T47D (cell line): ENCODE measurements around a stretch of chr1.

DNA sequence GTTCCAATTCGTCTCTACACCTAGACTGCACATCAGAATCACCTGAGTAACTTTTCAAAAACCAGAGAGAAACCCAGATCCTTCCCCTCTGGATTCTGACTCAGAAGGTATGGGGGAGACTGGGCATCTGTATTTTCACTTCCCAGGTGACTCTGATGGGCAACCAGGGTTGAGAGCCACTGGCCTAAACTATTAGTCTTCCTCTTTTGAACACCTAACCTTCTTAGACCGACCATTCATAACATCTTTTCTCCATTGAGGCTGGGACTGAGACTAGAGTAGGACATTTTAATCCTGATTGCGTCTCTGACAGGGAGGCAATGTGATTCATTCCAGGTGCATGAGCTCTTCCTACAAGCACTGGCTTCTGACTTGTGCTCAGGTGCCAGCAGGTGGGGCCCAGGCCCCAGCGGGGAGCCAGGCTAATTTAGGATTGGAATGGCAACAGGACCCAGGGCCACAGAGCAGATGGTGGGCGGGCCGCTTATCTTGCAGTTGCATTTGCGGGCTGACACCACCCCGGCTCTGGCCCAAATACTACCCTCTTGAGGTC, 4.3 kb downstream of the GPA33 start:
- RRBS, result no CpG with 5 or more reads among the region's 8 CpGs

DNA sequence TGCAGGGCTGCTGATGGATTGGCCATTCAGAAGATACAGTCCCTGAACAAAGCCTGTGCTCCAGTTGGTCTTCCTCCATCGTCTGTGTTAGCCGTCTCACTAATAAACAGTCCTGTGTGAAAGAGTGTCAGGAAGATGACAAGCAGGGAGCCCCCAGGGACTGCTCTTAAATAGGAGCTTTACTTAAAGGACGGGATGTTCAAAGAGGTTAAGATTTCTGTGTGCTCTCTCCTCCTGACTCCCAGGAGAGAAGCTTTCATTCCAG, 43.4 kb downstream of the STYXL2 start:
- RRBS, result no CpG with 5 or more reads among the region's 3 CpGs

DNA sequence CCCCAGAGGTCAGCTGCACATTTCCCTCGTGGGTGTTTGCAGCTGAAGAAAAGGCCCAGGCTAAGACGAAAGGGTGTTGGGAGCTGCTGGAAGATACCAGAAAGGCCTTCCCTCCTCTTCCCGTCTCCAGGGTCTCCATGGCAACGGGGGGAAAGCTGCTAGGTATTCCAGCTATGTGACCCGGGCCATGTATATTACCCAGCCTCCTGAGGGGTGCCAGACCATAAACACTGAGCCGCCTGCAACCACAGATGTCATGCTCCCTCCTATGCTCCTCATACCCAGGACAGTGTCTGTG, 54.4 kb upstream of the POU2F1 start:
- RRBS, result no CpG with 5 or more reads among the region's 6 CpGs

DNA sequence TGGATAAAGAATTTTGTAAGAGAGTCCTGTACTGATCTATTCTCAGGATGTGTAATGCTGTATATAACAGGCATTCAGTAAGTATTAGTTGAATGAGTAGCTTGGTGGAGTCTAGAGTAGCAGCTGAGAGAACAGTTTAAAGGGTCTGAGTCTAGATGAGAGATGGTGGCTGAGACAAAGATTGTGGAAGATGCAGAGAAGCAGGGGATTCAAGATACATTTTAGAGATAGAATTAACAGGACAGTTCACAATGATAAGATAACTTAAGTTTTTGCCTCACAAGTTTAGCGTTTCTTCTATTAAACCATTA, 44.4 kb downstream of the POU2F1 start:
- RRBS, result no CpG with 5 or more reads among the region's 1 CpG

GRCh38 chr1:167422381-167423620, 95.5 kb downstream of the CD247 start:
- RRBS, result no CpG with 5 or more reads among the region's 3 CpGs

GRCh38 chr1:167434117-167434496, 84.2 kb downstream of the CD247 start:
- RRBS, result no CpG with 5 or more reads among the region's 4 CpGs

DNA sequence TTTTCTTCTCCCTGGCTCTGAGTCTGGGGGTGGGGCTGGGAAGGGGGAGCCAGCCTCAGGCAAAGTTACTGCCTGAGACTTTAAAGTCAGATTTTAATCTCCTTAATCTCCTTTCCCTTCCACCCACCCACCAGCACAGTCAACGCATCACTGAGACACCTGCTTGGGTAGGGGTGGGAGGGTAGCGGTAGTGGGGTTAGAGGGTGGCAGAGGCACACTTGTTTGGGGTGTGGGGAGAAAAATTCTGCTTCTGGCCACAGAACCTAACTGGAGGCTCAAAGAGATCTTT, 44.2 kb downstream of the CD247 start:
- RRBS, result no CpG with 5 or more reads among the region's 2 CpGs

DNA sequence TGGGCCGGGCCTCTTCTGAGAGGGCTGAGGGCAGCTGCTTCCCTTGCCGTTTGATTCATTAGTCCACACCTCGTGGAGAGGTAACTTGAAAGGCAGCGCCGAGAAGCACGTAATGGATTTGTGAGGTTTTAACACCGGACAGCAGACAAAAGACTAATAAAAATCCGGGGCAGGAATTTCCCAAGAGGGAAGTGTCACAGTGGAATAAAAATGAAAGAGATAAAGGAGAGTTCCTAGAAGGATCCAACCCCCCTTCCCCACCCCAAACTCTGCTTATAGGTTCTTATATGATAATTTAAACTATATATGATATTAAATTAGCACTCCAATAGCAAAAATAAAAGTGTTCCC, 29.4 kb downstream of the CD247 start:
- RRBS, result 63% methylated on average over 2 of the region's 8 CpGs

DNA sequence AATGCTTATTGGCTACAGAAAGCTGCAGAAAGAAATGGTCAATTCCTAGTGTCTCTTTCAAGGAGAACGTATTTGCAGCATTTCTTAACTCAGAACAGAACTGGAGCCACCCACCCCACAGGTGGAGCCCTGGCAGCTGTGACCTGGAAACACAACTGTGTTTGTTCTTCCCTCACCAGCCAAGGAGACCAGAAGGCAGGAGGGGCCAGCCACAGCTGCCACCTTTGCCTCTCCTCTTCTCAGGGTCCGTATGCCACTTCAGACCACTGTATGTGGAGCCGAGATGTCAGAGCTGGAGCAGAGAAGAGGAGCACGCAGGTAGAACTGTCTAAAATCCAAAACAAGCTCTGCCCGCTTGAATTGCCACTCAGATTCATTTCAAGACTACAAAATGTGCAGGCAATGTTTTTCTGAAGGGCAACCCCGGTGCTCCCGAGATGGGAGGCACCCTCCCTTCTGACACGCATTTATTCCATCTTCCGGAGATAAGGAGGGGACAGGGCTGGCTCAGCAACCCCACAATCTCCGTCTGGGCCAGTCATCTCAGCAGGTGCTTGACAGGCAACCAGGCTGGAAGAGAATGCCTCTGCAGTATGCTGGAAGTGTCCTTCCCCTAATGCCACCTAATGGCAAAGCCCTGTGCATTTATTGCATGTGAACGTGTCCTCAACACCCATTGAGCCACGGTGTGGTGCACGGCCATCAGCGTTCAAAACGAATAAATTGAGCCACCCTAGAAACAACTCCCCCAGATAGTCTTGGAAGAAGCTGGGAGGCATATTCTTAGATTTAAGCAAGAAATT, 16.6 kb downstream of the CD247 start:
- RRBS, result 59% methylated on average over 2 of the region's 15 CpGs

DNA sequence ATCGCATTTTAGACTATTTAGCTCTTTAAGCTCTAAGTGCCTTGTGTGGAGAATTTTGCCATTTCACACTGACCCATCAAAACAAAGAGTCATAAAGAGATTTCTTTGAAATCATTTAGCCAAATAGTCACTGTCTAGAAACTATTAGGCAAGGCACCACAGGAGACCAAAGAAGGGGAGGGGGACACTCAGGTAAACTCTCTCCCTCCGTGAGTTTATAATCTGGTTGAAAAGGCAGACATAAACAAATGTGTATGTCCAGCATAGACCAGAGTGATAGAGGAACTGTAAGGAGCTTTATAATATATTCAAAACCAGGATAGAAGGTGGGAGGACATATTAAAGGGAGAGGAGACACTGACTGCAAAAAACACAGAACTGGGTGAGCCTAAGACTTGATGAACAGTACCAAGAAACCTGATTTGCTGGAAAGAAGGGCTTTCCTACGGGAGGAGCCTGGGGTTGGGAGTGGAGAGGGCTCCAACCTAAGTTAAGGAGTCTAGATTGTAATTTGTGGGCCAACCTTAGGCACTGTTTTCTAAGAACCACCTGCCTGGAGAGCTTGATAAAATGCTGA, 4.7 kb downstream of the CREG1 start:
- RRBS, result no CpG with 5 or more reads among the region's 3 CpGs

- RRBS, result no CpG with 5 or more reads among the region's 7 CpGs
Measured at GRCh38 chr1:167631630-167632760, 2.0 kb downstream of the RCSD1 start.

DNA sequence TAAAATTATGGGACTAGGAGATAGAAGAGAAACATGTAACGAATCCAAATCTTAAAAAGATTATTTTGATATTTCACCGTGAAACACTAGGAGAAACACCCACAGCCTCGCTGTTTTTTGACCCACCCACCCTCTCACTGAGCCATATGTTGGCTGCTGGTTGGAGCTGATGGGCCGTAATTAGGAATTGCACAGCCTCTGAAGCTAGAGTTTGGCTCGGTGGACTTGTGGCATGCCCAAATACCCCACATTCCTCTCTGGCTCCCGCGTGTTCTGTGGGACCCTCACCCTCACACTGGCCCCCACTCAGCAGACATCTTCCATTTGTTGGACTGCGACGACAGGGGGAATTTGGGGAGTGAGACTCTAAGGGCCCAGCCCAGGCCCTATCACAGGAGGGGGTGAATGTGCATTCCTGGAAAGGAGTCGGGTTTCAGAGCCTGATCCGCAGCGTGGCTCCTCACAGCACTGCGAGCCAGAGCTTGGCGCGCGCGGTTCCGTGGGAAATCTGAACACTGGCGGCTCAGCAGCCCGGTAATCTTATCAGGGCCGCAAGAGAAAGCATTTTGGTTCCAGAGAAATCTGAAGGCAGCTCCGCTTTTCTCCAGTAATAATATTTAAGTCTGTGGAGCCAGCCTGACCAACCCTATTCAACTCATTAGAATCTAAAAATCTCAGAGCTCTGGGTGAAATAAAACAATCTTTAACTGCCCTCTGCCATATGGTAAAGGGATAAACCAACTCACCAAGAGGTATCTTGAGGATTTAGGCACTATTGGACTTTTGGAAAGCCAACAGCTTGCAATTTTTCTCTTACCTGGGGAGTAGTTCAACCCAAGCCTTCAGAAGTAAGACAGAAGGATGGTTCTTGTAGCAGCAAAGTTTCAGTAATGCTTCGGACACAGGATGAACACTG, 5.3 kb downstream of the RCSD1 start:
- RRBS, result no CpG with 5 or more reads among the region's 23 CpGs

DNA sequence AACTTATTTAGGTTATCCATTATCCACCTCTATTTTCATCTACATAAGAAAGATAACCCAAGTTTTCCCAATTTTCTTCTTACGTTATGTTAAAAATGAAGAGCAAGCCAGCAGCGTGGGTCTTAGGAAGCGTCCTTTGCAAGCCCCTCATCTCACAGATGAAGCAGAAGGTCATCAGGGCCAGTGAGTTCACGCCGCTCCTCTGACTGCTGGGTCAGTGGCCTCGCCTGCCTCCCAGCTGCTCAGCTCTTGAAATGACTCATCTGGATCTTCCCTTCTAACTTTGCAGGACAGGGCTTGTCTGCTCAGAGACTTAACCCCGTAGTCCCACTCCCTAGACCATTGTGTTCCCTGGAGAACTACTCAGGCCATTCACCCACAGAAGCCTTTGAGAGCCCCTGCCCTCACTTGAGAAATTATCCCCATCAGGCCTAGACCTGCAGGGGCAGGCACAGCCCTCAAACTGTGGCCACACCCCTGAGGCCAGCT, 32.9 kb downstream of the RCSD1 start:
- RRBS, result no CpG with 5 or more reads among the region's 7 CpGs

DNA sequence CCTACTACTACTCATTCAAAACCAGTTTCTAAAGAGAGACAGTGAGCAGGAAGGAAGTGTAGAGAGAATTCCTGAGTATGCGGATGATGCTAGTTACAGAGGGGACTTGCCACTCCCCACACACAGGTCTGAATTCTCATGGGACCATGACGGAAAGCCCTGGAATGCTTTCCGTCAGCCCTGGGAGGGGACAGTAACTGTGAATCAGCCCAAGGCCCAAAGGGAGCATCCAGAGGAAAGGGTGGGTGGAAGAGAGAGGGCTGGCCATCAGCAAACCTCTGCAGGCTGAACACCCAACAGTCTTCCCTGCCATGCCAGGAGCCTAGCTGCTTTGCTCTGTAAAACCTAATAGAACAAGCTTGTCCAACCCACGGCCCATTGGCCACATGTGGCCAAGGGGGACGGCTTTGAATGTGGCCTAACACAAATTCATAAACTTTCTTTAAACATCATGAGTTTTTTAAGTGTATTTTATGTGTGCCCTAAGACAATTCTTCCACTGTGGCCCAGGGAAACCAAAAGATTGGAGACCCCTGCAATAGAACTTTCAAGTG, 36.5 kb downstream of the RCSD1 start:
- RRBS, result no CpG with 5 or more reads among the region's 5 CpGs

- RRBS, result no CpG with 5 or more reads among the region's 4 CpGs
Measured at GRCh38 chr1:167680945-167681485, 40.8 kb upstream of the MPZL1 start.

DNA sequence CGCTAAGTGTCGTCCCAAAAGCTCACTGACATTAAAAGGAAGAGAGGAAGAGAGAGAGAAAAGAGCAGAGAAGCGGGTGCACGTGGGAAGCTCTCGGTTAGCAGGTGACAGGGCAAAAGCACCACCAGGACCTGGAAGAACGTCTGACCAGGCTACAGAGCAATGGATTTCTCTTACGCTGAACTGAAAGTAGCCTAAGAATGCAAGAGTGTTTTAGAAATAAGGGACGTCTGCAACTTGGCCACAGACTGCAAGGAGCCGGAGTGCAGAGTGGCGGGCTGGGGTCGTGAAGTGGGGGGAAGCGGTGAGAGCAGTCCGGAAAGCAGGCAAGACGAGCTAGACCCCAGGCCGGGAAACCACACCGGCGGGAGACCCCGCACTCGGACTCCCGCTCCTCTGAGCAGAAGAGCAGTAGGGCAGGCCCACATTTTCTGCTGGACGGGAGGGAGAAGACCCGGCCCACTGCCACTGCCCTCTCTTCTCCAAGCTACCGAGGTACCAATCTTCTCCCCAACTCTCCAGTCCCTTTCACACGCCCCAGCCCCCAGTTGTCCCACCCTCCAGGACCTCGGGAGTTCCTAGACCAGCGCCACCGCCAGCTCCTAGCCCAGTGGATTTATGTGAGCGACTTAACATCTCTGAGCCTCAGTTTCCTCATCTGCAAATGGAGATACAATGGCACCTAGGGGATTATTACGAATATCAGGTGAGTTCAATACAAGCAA, 8.2 kb upstream of the MPZL1 start:
- RRBS, result 75% methylated on average over 12 of the region's 29 CpGs

DNA sequence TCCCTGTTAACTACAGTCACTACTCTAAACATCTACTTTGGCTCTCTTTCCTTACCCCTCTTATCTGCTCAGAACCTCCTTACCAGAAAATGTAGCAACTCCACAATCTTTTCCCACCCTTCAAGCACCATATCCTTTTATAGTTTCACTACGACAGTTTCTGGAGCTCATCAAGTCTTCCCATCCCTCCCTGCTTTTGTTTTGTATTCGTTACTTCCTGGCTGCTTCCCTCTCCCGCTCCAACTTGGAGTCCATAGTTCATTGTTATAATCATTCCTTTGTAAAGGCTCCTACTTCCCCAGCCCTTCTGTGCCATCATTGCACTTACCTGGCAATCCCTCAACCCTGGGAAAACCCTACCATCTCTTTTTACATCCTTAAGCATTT, 18.0 kb downstream of the MPZL1 start:
- RRBS, result no CpG with 5 or more reads among the region's 3 CpGs

- RRBS, result no CpG with 5 or more reads among the region's 21 CpGs
Measured at GRCh38 chr1:167936135-167936450, 390 bp upstream of the DCAF6 start.

DNA sequence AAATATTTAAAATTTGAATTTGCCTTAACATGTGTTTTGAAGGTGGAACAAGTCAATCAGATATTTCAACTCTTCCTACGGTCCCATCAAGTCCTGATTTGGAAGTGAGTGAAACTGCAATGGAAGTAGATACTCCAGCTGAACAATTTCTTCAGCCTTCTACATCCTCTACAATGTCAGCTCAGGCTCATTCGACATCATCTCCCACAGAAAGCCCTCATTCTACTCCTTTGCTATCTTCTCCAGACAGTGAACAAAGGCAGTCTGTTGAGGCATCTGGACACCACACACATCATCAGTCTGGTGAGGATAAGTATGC, 67.6 kb upstream of the MPC2 start:
- RRBS, result no CpG with 5 or more reads among the region's 2 CpGs

DNA sequence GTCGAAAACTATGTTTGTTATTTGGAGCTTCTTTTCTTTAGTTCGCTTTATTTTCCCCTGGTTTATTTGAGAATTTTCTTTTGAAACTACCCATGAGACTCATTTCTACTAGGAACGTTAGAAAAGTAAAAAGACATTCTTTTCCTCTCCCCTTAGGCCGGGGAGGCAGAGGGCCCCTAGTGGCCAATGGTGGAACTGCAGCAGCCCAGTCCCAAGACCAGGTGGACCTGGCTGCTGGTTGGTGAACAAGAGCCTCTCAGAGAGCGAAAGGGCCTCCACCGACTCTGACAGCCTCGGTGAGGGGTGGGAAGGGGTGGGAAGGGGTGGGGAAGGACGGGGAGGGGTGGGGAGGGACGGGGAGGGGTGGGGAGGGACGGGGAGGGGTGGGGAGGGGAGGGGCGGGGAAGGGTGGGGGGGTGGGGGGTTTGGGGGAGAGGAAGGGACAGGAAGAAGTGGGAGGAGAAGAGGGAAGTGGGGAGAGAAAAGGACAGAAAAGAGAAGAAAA, 9.1 kb upstream of the GPR161 start:
- RRBS, result no CpG with 5 or more reads among the region's 11 CpGs